Pulmonary artery (tissue), 1 donor: ENCODE data around the genes POTEG, PARP2, EDDM3B and RNASE2.

DNA sequence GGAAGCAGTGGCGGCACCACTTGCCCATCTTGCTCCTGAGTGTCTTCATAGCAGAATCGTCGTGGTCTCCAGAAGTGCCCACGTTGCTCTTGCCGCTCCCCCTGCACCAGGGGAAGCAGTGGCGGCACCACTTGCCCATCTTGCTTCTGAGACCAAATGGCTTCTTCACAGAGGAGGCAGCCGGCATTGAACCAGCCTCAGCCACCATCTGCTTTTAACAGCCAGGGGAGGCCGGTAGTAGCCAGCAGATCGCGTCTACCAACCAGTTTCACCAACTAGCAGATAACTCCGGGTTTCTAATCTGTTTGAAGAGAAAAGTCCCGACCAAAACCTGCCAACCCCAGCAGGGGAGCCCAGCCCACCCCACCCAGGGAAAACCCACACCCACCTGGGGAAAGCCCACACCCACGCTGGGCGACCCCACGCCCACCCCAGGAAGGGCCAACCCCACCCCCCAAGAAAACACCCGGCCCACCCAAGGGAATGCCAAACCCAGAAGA is at the start of gene POTEG:
POTEG (minus strand) TSS at position 260 of the 500 bp plus-strand sequence.
- PRO-cap: no peak

- PRO-cap: no peak
Measured at GRCh38 chr14:20270707-20270990, 31.6 kb downstream of the OR11H4 start.

DNA sequence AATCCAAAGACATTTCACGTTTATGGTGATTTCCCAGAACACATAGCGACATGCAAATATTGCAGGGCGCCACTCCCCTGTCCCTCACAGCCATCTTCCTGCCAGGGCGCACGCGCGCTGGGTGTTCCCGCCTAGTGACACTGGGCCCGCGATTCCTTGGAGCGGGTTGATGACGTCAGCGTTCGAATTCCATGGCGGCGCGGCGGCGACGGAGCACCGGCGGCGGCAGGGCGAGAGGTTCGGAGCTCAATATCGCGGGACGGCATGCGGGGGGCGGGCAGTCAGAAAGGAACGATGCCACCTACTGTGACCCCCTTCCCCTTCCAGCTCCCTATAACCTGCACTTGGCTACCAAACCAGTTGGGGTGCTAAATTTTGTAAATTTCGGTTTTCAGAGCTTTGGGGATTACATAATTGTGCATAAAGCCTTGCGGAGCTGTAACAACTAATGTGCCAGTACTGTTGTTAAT is at the start of gene PARP2:
PARP2 (plus strand) TSS at position 185 of the 470 bp plus-strand sequence.
- PRO-cap: bidirectional peak, plus-strand start at position 197 of the sequence, minus-strand start outside the sequence

GRCh38 chr14:20452765-20453246 is 1.8 kb downstream of the OSGEP start:
- PRO-cap: no peak

- PRO-cap: no peak
Measured at GRCh38 chr14:20459764-20460754, 1.2 kb downstream of the PIP4P1 start.

DNA sequence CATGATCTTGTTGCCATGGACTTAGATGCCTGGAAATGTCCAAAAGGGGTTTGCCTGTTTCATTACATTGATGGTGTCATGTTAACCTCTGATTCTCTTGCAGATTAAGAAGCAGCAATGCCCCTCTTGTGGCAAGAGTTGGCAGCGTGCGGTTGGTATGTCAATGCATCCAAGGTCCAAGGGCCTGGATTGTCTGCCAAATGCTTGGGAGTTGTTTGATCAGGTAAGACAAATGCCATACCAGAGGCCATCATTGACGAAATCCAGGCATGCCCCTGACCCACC is 11.3 kb upstream of the RNASE12 start:
- PRO-cap: no peak

DNA sequence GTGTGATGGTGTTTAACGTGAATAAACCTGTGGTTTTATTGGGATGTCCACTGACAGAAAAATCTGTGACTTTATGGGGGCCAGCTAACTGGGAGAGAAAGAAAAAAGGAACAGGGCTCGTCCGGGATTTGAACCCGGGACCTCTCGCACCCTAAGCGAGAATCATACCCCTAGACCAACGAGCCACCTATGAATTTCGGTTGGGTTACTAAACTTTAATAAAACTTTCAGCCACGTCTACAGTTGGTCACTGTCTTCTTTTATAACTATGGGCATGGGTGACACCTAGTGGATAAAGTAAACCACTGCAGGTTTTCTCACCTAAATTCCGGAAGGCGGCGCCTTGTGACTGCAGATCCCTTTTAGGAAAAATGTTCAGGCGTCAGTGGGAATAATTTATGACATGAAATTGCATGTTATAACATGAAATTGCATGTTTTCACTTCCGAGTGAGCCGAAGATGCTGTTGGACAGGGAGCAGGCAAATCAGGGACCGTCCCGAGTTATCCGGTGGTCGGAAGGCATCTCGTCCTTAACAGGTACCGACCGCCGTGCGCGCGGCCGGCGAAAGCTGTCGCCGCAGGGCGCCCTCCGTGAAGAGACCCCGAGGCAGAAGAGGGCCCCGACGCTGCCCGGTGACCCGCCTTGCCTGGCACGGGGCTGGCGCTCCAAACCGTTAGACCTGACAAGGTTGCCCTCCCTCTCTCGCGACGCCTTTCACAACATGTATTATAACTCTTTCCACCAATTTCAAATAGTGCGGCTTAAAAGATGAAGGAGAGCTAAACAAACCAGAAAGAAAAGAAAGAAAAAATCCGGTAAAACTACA is 18.3 kb upstream of the RNASE12 start:
- PRO-cap: no peak

DNA sequence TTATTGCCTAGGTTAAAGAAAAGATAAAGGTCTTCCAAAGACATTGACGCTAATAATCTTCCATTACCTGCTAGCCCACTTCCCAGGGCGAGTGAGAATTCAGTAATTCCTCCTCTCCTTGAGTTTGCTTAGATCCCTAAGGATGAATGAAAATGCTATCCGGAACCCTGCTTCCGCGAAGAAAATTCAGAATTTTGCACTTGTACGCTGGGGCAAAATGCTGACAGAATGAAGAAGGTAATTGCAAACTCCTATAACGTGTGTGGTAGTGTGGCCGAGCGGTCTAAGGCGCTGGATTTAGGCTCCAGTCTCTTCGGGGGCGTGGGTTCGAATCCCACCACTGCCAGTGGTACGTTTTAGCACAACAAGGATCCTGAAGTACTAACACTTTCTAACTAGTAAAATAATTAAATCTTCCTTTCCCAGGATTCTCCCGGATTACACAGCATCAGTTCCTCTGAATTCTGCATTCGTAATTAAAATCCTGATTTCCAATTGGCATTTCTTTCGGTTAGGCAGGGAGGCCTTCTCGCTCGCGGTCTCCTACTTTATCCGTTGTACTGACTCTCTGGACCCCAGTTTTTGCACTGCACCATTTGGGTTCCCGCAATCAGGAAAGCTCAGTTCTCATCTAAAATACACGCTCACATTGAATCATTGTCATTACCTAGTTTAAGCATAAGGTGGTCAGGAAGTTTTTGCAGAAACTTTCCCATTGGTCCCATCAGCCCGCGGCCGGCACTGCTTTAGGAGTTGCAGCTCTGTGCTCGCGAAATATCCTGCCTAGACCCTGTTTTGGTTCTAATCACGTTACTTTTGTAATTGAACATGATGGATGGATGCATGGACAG is 16.2 kb downstream of the OR6S1 start:
- PRO-cap: no peak

GRCh38 chr14:20633376-20633864 is 8.1 kb downstream of the OR6S1 start:
- PRO-cap: no peak

GRCh38 chr14:20682645-20683033 is 1.7 kb upstream of the RNASE4 start:
- PRO-cap: bidirectional peak, plus-strand start at chr14:20682916, minus-strand start at chr14:20682766

GRCh38 chr14:20685042-20685485 is 704 bp downstream of the RNASE4 start:
- PRO-cap: no peak

DNA sequence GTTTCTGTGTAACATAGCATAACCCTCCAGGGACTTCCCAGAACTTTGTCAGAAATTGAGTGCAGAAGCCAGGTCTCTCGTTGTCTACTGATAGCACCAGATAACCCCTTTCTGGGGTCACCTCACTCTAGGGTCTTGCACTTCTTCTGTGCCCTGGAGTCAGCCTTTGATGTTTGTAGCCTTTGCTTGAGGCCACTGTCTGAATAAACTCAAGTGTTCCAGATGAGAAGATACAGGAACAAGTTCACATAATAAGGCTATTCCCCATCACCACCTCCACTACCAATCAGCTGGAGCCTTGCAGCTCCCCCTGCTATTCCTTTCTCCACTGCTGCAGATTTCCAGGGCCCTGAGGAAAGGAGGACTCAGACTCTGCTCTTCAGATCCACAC is at the start of gene EDDM3B:
EDDM3B (plus strand) TSS at position 336 of the 391 bp plus-strand sequence.
- PRO-cap: no peak

DNA sequence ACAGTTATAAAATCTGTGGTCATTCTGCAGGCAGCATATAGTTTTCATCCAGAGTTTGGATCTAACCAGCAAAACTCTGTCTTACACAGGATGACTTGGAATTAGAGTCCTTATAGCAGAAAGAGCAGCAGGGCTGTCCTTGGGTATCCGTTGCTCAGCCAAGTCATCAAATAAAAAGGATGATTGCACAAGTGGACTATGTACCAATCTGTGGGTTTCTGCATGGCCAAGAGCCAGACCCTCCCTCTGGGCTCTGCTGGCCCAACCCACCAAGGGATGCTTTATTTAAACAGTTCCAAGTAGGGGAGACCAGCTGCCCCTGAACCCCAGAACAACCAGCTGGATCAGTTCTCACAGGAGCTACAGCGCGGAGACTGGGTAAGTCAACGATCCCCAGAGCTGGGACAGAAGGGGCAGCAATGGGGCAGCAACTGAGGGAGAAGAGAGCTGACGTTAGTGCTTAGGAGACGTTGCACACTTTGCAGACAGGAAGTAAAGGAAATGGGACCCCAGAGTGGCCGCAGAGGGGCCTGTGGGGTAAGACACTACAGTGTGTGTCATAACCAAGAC is at the start of gene RNASE2:
RNASE2 (plus strand) TSS at position 329 of the 570 bp plus-strand sequence.
- PRO-cap: no peak

GRCh38 chr14:20970588-20971298 is 15.5 kb downstream of the RNASE2 start:
- PRO-cap: no peak

DNA sequence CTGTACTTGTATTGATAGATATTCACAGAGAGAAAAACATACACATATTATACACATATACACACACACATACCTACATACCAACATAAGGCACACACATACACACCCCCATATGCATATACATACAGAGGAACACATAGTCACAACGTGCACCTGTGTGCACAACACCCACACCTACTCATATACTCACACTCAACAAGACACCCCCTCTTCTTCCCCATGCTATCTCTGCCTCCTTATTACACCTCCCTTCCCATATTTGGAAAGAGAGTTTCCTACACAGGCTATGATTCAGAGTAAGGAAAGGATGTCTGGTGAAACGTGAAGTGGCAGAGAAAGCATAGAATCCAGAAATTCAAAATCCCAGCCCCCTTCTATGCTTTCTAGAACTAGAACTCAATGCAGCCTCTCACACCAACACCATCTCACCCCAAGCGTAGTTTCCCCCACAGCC is 2.3 kb downstream of the RNASE8 start:
- PRO-cap: no peak

DNA sequence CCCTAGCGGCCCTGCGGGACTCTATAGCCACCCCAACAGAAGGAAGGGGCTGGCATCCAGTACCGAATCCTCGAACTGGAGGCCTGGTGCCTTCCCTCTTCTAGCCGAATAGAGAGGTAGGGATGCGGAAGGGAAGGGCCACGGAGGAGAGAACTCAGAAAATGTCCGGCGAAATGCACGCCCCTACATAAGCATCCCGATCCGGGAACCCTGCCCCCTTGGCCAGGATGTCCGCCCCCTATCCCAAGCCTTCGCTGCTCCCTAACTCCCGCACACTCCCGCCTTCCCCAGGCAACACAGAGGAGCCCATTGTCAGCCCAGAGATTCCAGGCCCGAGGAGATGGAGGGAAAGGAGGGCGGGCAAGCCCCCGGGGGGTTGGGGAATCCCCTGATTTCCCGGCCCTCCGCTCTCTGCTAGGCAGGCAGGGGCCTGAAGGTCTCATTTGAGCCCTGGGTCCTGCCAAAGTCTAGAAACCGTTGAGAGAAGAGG is 705 bp upstream of the ARHGEF40 start:
- PRO-cap: no peak

GRCh38 chr14:21099145-21099864 is 850 bp upstream of the ZNF219 start:
- PRO-cap: no peak

DNA sequence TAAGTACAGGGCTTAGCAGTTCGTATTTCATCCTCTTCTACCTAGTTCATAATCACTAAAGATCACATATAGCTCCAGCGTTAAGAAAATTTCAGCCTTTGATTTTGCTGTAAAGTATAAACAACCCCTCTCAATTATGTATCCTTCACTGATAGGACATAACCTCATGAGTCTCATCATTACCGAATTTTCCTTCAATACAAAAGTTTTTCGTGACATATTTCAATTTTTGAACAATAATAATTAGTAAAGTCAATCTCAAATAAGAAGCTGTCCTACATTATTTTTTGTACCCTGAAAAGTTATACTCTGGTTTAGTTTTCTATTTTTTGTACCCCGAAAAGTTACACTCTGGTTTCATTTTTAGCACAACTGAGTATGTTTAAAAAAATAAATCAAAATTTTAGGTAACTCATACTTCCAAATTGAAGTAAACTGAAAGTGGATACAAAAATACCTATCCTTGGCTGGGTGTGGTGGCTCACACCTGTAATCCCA is 22.0 kb downstream of the HNRNPC start:
- PRO-cap: no peak

DNA sequence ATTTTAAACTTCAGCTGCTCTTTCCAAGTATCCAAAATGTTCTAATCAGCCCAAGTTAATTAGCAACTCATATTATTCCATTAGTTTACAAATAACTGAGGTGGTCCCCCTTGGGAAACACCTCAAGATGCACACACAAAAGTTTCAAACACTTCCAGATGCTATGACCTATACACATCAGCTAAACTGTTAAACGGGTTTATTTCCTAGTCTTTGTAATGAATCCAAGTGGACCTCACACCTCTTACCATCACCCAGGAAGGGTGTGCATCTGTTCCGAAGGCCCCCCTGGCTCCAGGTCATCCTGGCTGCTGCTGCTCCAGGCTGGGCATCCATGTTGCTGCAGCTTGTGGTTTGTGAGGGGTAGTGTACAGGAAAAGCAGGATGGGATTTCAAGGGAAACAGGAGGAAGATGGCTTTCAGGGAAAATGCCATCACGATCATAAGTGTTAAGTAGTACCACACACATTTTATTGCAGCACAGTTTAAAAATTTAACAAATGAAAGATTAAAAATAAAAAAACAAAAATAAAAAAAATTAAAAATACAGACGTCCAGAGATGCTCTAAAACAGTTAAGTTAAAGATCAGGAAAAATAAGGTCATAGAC is 6.8 kb downstream of the HNRNPC start:
- PRO-cap: no peak

GRCh38 chr14:21400678-21401119 is 16.9 kb upstream of the SUPT16H start:
- PRO-cap: no peak